ENCODE results near the gene LUM.

- RRBS: no CpG with 5 or more reads among the region's 4 CpGs
Observed at GRCh38 chr12:88499891-88500345, 80.4 kb downstream of the KITLG start.

DNA sequence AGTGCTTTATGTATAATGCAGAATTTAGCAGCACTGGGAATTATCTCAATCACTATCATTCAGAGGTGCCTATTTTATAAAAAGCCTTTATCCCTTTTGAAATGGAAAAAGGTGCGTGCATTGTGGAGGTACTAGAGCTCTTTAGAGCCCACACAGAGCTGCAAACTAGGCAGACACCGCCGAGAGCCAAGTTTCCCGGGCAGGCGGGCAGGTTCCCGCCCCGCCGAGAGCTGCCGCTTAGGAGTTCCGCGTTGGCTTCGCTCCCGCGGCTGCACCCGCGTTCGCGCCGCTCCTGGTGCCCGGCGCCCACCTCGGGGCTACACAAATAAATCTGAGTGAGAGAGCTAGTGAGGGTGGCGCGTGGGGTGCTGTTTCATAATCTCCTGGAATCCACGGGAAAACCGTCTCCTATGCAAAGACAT, 753 bp downstream of the KITLG start:
- RRBS: 1% methylated on average over 12 of the region's 26 CpGs

GRCh38 chr12:89225875-89226518, 126.3 kb downstream of the DUSP6 start:
- RRBS: no CpG with 5 or more reads among the region's 4 CpGs

- RRBS: no CpG with 5 or more reads among the region's 5 CpGs
Observed at GRCh38 chr12:89238453-89239286, 113.6 kb downstream of the DUSP6 start.

- RRBS: no CpG with 5 or more reads among the region's 2 CpGs
Observed at GRCh38 chr12:89383408-89383709, 31.1 kb upstream of the DUSP6 start.

DNA sequence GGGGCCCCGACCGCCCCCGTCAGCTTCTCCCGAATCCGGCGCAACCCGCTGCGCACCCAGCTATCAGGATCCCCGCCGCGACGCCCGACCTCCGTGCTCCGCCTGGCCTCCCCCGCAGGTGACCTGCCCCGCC, 345 bp downstream of the ATP2B1 start:
- RRBS: 2% methylated on average over 7 of the region's 17 CpGs

GRCh38 chr12:89862639-89863264, 154.1 kb upstream of the ATP2B1 start:
- RRBS: no CpG with 5 or more reads among the region's 6 CpGs

DNA sequence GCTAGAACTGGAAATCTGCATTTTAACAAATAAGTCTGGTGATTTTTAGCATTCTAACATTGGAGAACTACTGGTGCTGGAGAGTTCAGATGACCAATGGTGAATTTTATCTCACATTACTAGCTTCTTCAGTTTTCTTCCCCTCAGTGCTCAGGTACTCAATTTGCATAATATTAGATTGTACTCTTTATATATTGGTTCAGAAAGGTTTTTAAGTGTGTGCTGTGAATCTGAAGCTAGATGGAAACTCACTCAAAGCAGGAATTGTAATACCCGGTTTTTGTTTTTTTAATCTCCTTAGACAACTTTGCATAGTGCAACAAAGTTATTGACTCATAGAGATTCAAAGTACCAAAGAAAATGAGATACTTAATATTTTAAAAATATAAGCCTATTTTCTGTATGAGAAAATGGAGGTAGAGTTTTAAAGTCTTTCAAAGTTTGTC, 218.9 kb upstream of the ATP2B1 start:
- RRBS: no CpG with 5 or more reads among the region's 1 CpG

DNA sequence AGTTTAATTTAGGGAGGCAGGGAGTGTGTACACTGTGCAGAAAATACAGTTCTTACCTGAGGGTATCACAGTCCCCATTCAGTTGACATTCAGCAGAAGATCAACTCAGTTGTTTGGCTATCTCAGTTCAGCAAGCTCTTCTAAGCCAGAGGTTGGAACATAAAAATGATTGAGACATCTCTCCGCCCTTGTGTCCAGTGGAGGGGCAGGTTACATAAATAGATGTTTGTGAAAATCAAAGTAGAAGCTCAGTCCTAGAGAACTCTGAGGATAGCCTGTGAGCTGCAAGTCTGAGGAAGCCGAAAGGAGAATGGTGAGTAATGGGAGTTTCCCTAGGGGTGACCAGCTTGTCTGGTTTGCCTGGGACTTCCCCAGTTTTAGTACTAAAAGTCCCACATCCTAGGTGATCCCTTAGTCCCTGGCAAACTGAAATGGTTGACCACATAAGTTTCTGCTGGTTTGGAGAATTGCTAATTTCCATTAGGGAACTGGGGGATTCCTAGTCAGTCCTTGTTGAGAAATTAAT, 251.4 kb upstream of the ATP2B1 start:
- RRBS: no CpG with 5 or more reads among the region's 2 CpGs

- RRBS: no CpG with 5 or more reads among the region's 4 CpGs
Observed at GRCh38 chr12:90091157-90091741, 382.6 kb upstream of the ATP2B1 start.

DNA sequence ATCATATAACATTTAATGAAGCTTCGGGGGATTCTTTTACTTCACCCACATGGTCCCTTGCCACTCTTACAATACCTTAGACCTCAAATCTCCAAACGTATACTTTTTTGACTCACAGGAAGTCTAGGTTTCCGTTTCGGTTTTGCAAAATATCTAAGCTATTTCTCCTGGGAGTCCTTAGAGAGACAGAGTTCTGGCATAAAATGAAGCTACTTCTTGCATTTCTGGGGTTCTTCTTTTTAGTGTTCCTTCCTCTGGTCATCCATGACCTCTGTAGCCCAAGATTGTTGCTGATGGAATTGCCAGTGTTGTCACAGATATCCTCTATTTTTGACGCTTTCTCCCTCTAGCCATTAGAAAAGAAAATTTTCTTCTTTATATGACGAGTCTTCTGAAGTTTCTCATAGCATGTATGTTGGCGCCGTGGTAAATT, 590.6 kb upstream of the ATP2B1 start:
- RRBS: no CpG with 5 or more reads among the region's 8 CpGs

DNA sequence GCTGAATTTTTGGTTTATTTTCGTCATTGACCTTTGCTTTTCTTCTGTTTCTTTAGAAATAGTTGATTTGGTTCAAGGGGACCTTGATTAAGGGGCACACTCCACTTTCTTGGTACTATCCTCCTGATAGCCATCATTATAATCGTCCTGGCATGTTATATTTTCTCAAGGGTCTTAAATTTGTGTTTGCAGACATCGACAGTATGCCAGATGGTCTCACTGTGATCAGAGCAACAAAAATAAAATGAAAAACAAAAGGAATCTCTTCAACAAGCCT, 105.6 kb downstream of the CCER1 start:
- RRBS: no CpG with 5 or more reads among the region's 3 CpGs

DNA sequence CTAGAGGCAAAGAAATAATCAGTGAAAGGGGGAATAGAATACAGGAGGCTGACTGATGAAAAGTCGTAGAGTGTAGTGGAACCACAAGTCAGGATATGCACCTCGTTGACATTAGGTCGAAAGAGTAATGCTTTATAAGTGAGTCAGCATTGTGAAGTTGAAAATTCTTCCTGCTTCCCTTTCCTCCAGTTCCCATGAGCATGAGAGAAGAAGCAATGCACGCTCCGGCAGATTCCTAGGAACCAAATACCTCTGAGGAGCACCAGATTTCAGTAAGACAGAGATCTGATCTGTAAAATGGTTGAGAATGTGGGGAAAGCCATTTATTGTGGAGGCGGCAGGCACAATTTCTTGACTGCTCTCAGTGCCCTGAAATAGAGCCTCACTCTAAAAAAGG, 16.5 kb downstream of the CCER1 start:
- RRBS: no CpG with 5 or more reads among the region's 6 CpGs

DNA sequence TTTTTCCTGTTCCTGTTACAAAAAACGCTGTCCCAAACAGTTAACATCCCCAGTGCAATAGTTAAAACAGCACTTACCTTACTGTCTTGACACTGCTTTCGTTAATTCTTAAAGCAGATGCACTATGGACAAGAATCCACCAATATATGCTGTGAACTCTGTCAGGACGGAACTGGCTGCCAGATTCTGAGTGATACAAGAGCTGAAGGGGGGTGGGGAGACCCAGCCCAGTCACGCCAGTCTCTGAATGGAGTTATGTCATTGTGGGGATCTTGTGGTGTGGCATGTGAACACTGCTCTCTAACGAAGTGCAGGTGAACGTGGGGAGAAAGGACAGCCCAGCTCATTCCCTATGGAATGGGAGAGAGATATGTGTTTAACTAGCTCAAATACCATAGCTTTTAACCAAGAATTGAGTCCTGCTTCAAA, at the start of gene LUM:
Gene LUM, minus strand, starts transcription at position 174 of the 429 bp plus-strand sequence.
- RRBS: no CpG with 5 or more reads among the region's 6 CpGs

DNA sequence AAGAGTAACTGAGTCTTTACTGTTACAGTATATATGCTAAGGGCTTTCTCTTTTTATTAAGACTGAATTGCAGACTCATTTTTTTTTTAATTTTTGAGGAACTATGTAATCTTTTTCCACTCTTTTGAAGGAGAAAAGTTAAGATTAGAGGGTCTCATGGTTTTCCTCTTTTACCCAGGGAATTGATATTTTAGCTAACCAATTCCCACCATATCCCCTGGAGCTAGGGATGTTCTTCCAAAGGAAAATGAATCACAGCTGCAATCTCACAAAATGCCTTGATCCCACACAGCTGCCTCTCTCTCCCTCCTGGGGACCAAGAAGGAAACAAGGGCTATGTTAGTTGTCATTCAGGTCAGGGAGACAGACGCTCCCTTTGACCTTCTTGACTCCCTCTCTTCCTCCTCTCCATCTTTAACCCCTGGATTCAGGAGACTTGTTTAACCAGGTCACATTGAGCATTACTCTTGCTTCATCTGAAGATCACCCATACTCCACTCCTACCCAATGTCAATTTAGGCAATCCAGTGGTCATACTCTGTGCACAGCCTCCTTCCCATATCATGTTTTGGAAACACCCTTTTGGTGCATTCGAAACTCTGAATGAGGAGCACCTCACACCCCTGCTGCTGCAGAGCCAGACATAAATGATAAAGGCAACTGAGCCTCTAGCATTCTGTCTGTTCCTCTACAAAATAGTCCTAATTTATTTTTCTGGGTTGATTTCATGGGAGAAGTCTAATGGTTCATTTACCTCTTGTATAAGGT, 9.4 kb downstream of the DCN start:
- RRBS: no CpG with 5 or more reads among the region's 2 CpGs

- RRBS: no CpG with 5 or more reads among the region's 8 CpGs
Observed at GRCh38 chr12:91177982-91178707, 4.5 kb downstream of the DCN start.

GRCh38 chr12:91574551-91575239, 392.1 kb upstream of the DCN start:
- RRBS: no CpG with 5 or more reads among the region's 6 CpGs

GRCh38 chr12:91926757-91927200, 218.9 kb downstream of the BTG1 start:
- RRBS: no CpG with 5 or more reads among the region's 2 CpGs

DNA sequence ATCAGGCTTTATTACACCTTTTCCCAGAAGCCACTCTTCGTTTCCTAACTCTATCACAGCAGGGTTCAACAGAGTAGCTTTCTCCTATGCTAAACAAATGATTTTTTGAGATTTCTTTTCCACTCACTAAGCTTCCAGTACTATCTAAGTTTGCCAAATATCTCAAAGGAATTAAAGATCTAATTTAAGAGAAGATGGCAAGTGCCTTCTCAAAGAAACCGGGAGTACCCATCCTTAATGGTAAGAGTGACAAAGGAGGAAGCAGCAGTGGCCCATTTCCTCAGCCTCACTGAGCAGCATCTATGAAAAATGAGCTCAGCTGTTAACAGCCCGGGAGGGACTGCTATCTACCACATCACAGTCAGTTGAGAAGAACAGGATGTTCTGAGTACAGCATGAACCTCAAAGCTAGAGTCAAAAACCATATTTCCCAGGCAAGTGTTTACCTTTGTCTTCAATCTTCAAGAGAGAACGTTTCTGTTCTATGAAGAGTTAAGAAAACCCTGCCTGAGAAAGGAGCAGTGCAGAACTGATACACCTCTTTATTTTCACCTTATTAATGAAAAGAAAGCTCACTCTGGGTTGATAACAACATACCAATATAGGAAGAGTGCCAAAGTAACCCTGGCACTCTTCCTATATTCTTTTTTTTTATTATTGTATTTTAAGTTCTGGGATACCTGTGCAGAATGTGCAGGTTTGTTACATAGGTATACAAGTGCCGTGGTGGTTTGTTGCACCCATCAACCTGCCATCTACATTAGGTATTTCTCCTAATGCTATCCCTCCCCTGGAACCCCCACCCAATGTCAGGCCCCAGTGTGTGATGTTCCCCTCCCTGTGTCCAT, 115.0 kb downstream of the BTG1 start:
- RRBS: 81% methylated on average over 2 of the region's 5 CpGs

Data from AG09309 (cell line).